Neural crest cell (in vitro differentiated cells): Measurements from ENCODE around the genes DACT1, DAAM1 and DHRS7.

- PRO-cap: no peak
Observed at GRCh38 chr14:56241429-56242361, 123.5 kb downstream of the PELI2 start.

DNA sequence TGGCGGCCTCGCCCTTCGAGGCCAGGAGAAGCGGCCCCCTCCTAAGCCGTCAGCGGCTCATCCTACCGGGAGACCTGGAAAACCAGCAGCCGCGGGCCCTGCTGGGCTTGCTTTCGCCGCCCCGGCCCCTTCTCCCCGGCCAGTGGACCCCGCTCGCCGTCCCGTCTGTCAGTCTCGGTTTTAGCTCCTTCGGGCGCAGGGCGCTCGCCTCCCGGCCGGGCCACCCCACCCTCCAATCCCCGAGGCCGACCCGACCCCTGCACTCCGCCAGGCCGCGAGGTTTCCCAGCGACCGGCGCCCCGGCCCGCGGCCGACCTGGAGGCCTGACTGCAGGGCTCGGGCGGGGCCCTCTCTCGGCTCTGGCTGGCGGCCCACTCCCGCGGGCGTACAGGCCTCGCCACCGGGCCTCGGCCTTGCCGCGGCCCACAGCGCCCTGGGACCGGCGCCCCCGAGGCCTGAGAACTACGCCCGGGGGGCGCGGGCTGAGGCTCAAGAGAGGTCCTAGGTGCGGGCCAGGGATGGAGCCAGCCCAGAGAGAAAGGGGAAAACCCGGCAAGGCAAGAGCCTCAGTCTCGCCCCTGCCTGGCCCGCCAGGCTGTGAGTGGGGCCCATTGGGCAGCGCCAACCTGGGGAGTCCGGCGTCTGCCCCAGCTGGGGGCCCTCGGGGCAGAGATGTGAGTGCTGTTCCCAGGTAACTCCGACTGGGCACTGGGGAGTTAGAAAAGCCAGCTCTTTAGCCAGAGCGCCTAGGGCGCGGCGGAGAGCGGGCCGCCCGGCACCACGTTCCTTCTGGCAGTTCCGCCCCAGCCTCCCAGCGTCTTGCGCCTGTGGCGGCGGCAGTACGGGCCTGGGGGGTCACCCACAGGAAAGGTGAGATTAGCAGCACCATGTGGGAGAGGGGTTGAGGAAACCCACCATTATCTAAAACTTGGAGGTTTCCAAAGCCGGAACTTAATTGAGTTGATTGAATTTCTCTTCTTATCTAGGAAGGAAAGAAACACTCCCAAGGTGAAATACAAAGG lies 12.0 kb downstream of the OTX2 start:
- PRO-cap: no peak

DNA sequence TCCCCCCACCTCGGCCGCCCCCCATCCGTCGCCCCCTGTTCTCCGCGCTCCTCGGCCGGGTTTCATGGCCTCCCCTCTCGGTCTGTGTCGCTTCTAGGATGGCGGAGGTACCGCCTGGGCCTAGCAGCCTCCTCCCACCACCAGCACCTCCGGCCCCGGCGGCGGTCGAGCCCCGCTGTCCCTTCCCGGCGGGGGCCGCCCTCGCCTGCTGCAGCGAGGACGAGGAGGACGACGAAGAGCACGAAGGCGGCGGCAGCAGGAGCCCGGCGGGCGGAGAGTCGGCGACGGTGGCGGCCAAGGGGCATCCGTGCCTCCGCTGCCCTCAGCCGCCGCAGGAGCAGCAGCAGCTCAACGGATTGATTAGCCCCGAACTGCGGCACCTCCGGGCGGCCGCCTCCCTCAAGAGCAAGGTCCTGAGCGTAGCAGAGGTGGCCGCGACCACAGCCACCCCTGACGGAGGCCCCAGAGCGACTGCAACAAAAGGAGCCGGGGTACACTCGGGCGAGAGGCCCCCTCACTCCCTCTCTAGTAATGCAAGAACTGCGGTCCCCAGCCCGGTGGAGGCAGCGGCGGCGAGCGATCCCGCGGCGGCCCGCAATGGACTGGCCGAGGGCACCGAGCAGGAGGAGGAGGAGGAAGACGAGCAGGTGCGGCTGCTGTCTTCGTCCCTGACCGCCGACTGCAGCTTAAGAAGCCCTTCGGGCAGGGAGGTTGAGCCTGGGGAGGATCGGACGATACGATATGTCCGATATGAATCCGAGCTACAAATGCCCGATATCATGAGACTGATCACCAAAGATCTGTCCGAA lies 678 bp downstream of the NAA30 start:
- PRO-cap: bidirectional peak, plus-strand start at position 465 of the sequence, minus-strand start at position 475 of the sequence

DNA sequence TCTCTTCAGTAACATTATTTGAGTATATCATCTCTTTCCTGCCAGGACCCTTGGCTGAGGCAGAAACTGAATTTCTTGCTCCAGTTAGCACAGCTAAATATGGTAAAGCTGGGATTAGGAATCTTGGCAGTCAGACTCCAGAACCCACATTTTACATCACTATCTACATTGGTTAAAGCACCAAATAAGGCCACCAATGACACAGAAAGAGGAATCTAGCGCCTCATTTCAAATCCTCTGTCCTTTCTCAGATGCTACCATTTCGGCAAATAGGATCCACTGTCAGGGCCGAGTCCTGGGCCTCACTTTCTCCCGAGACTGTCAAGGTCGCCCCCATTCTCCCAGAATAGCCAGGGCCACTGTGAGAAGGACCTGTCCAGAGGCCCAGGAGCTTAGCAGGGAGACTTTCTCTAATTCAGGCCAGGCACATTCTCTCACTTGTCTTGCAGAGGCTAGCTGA lies 122.1 kb upstream of the SLC35F4 start:
- PRO-cap: no peak

DNA sequence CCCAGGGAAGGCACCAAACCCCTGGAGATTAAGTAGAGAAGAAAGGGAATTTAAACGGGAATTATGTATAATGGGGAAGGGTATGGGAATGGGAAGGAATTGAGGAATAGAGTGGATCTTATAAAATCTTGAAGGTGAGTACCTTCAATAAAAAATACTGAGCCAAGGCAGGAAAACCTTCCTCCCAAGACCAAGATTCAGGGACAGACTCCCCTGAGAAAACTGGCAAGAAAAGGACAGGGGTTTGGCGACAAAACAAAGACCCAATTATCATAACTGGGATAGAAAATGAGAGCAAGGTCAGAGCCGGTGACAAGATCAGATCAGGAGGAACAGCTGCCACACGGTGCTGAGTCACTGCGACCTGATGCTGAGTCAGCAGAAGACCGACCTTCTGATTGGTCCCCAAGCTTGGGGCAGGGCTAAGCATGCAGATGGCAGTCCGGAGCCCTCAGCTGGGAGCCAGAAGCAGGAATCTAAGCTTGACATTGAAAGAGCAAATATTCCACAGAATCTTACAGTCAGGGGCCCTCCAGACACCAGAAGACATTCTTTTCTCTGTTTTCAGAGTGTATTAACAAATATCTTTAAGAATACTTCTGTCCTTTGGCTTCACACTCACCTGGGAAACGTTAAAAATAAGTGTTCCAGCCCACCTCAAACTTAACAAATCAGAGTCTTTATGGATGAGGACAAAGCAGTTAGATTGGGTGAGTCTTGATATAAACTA lies 19.1 kb upstream of the ARMH4 start:
- PRO-cap: no peak

DNA sequence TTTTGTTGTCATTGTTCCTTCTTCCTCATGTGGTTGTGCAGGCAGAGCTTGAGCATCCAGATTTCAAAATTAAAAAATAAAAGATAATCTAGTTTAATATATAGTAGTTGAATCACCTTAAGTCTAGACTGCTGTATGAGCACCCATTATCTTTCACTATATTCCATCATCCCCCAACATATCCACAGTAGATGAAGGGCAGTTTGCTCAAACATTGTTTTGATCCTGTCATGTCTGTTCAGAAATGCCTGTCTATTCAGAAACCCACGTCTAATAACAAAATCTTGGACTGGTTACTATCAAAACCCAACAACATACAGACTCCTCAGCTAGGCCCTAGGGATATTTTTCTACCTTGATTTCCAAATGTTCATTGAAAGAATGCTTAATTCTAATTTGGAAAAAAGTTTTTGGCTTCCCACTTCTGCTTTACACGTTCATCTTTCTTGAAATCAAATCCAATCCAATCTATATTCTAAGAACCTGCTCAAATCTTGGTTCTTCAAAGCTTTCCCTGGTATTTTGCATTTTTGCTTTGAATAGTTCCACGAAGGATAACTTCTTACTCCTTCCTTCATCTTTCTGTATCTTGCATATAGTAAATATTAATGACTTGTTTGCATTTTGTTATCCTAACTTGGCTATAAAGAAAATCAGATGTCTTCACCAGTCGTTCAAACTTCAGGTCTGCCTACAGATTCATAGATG lies 21.7 kb downstream of the PSMA3 start:
- PRO-cap: no peak

GRCh38 chr14:58298999-58299741 lies 815 bp downstream of the ARID4A start:
- PRO-cap: no peak

DNA sequence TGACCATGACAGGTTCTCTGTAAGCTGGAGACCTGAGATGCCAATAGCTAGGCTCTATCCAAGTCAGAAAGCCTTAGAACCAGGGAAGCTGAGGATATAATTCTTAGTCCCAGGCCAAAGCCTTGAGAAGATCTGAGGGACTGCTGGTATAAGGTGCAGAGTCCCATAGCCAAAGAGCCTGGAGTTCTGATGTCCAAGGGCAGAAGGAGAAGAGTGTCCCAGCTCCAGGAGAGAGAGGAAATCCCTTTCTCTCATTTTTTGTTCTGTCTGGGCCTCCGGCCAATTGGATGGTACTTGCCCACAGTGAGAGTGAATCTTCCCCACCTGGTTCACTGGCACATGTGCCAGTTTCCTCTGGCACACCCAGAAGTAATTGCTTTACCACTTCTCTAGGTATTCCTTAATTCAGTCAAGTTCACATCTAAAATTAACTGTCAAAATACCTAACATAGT lies 15.3 kb downstream of the ARID4A start:
- PRO-cap: no peak

DNA sequence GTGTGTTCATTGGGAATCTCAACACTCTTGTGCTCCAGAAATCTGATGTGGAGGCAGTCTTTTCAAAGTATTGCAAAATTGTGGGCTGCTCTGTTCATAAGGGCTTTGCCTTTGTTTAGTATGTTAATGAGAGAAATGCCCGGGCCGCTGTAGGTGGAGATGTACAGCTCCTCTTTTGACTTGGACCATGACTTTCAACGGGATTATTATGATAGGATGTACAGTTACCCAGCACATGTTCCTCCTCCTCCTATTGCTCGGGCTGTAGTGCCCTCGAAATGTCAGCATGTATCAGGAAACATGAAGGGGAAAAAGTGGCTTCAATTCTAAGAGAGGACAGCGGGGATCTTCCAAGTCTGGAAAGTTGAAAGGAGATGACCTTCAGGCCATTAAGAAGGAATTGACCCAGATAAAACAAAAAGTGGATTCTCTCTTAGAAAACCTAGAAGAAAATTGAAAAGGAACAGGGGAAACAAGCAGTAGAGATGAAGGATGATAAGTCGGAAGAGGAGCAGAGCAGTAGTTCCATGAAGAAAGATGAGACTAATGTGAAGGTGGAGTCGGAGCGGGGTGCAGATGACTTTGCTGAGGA lies 93.8 kb downstream of the KIAA0586 start:
- PRO-cap: no peak

DNA sequence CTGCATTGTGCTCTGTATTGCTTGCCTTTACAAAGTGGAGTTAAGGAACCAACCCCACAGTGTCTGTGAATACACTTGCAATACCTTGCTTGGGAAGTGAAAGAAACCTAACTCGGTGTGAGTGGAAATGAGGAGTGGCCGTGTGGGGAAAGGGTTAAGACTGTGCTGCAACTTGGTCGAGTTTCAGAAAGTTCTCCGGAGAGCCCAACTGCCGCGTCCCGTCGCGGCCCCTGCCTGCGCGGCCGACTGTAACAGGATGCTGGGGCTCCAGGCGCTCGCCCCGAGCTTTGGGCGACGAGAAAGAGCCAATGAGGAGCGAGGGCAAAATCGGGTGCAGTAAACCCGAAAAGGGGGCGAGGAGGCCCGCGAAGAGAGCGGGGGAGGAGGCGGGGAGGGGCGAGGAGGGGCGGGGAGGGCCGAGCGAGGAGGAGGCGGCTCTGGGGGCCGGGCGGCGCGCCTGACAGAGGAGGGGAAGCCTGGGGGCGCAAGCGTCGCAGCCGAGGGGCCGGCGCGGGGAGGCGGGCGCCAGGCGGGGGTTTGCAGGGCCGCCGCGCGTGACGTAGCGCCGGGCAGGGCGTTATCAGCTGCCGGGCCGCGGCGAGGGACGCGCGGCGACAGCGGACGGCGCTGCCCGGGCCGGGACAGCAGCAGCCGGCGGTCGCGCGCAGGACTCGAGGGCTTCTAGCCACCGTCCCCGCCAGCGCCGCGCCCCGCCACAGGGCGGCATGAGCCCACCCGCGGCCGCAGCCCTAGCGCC lies at the start of gene DACT1:
DACT1 (plus strand) TSS at position 577 of the 757 bp plus-strand sequence.
- PRO-cap: bidirectional peak, plus-strand start at position 186 of the sequence, minus-strand start at position 159 of the sequence; bidirectional peak, plus-strand start at position 617 of the sequence, minus-strand start at position 250 of the sequence; bidirectional peak, plus-strand start outside the sequence, minus-strand start at position 683 of the sequence

- PRO-cap: no peak
Observed at GRCh38 chr14:58660019-58660414, 22.3 kb downstream of the DACT1 start.

GRCh38 chr14:59161571-59162371 lies 26.7 kb upstream of the DAAM1 start:
- PRO-cap: unidirectional peak, plus-strand start at chr14:59161805; unidirectional peak, plus-strand start at chr14:59161902

GRCh38 chr14:59188581-59189291 lies at the start of gene DAAM1:
Gene DAAM1 (plus strand): TSS chr14:59188667.
- PRO-cap: bidirectional peak, plus-strand start at chr14:59188704, minus-strand start at chr14:59188411; bidirectional peak, plus-strand start at chr14:59189348, minus-strand start at chr14:59189055

DNA sequence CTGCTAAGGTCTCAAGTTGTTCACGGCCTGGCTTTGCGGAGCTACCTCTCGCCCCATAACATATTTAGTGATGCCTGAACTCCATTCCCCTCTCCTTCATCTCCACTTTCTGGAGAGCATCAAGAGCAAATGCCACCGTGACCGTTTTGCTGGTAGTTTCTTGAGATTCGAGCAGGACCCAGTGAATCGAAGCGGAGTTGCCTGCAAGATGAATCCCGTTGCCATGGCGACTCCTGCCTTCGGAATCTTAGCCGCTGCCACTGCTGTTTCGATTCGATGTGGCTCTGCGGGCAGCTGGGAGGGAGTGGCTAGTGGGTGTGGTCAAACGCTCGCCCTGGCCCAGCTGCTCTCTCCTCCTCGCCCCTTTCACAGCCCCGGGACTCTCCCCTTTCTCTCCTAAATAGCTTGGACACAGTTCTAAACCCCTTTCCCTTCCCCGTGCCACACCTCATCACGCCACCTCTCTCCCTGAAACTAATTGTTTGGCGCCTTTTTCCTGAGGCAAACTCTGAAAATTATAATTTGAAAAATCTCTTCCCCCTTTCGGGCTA lies 1.4 kb downstream of the DAAM1 start:
- PRO-cap: bidirectional peak, plus-strand start at position 348 of the sequence, minus-strand start at position 171 of the sequence

- PRO-cap: no peak
Observed at GRCh38 chr14:59406342-59406745, 58.8 kb downstream of the GPR135 start.

DNA sequence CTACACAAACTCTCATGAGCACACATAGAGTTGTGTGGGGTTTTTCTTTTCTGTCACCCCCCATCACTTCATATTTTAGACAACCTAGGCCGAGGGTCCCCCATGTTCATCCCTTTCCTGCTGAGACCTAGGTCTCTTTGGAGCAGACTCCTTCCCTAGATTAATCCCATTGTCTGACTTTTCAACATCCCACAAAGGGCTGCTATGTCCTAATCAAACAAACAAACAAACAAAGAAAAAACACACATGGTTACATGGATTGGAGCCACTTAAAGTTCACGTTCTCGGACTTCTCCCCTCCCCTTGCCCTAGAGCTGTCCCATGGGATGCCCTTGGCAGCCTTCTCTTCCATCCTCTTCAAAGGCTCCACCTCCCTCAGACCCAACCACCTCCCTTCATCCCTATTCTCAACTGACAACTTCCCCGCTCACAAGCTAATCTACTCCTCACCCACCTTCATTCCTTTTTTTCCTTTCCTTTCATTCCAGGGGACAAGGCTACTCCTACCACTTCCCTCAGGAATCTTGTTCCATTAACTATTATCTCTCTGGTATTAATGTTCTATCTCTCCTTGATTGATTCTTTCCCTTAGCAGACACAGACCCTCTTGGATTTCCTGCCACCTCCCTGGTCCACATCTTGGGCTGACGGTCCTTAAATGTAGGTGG lies 40.5 kb downstream of the GPR135 start:
- PRO-cap: no peak

DNA sequence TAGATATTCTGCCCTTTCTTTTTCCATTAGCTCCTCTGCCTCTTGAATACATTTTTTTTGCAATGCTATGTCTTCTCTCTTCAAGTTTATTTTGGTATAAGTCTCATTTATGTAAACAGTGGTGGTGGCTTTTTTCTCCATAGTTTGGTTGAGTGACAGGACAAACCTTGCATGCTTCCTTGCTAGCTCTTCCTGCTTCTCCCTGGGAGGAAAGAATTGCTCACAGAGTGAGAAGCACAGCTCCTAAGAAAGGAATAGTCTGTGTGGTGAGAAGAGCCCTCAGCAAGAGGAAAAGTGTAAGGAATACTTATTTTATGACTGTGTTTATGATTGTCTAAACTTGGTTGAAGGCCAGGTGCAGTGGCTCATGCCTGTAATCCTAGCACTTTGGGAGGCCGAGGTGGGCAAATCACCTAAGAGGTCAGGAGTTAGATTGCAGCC lies 11.5 kb downstream of the CCDC175 start:
- PRO-cap: no peak

- PRO-cap: no peak
Observed at GRCh38 chr14:59726861-59727639, 143.5 kb downstream of the RTN1 start.

DNA sequence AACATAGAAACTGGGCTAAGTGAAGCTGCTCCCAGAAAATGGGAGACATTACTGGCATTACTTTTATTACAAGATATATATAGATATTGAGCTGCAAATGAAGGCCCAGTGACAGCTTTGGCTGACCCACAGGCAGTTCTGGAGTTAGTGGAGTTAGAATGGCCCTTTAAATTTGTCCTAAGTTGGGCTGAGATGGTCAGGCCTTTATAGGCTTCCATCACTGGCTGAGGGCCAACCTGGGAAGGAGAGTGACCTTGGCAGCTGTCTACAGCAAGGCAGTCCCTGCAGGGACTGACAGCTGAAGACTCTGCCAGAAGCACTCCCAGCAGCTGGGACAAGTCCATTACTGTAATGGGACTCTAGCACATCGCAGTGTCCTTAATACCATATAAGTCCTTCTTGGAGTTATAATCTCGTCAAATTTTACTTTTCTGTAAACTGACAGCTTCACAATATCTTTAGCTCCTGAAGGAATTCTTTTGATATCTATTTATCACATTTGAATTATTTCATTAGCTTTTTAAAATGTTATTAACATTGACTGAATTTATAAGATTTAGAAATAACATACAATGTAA lies 88.6 kb upstream of the PCNX4 start:
- PRO-cap: no peak

DNA sequence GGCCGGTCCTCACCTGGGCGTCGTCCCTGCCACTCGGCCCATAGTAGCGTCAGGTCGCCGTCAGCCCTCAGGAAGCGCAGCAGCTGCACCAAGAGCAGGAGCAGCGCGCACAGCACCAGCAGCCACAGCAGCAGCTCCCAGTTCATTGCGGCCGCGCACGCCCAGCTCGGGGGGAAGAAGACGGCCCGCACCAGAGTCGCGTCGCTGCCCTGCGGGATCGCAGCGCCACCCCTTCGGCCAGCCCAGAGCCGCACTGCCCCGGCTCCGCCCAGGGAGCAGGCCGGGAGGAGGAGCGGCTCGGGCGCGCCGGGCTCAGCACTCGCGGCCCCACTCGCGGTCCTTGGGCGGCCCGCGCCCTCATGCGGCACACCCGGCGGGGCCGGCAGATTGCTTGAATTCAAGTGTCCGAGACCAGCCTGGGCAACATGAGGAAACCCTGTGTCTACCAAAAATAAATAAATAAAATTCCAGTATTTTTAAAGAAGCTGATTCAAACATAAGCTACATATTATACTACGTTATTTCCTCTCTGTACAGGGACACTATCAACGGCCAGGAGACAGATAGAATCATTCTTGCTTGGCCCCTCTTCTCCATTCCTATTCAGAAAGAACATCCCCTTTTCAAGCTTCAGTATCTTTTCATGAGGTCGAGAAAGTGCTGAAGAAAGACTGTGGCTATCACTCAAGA lies at the start of gene DHRS7:
DHRS7 (minus strand) TSS at position 235 of the 690 bp plus-strand sequence.
- PRO-cap: bidirectional peak, plus-strand start at position 330 of the sequence, minus-strand start at position 176 of the sequence